Kidney (tissue), 2 donors: ENCODE measurements around a stretch of chr9.

DNA sequence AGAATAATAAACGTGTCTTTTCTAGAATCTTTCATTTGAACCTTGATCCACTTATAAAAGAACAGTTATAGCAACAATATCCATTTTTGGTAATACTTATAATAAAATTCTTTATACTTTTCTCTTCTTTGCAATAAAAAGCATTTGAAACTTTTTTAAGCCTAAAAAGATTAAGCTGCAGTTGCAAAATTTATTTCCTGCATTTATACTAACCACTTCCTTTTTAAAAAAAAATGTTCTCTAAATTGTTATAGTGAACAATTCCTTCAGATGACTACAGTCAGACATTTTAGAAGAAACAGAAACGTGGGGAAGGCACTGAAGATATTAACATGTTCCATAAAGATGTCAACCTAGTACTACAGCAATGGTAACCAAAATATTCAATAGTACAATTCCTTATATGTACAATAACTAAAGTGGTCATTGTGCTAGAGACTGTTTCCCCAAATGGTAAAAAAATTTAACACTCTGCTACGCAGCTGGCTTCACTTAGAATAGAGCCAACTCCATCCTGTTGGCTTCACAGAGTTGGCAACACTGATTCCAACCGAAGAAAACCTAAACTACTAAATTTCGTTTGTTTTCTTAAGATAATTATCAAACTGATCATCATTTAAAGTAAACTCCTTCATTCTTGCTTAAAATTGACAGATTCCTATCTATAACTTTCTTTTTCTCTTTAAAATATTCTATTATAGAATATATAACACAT lies 97.7 kb downstream of the FNBP1 start:
- PRO-cap = no peak
- RRBS = no CpG with 5 or more reads among the region's 5 CpGs

DNA sequence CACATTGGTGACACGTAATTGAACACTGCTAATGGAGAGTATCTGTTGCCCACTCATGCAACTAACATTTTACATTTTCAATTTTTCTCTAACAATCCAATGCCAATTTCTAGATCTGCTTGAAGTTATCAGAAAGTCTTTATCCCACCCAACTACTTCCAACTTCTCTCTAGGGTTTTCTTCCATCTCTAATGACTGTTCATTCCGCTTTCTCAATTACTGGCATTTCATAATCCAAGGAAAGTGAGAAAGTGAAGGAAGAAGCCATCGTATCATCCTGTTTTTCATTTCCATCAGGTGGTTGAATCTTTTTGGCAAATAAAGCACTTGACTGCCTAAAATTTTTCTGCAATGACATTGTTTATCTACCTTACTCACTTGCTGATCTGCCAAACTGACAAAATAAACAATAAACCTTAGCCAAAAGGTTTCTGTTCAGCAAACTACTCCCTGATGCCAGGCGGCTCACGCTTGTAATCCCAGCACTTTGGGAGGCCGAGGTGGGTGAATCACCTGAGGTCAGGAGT lies 18.5 kb downstream of the FNBP1 start:
- PRO-cap = no peak
- RRBS = no CpG with 5 or more reads among the region's 6 CpGs

GRCh38 chr9:130054123-130054887 lies 599 bp downstream of the GPR107 start:
- PRO-cap = no peak
- RRBS = no CpG with 5 or more reads among the region's 27 CpGs

GRCh38 chr9:130140505-130141127 lies 31.6 kb upstream of the NCS1 start:
- PRO-cap = no peak
- RRBS = 88% methylated on average over 3 of the region's 13 CpGs

- PRO-cap = no peak
- RRBS = 98% methylated on average over 3 of the region's 19 CpGs
Observed at GRCh38 chr9:130207540-130208398, 35.6 kb downstream of the NCS1 start.

- PRO-cap = no peak
- RRBS = no CpG with 5 or more reads among the region's 9 CpGs
Observed at GRCh38 chr9:130292058-130292565, 26.6 kb downstream of the HMCN2 start.

- PRO-cap = no peak
- RRBS = 66% methylated on average over 2 of the region's 21 CpGs
Observed at GRCh38 chr9:130394647-130395407, 49.9 kb upstream of the ASS1 start.

DNA sequence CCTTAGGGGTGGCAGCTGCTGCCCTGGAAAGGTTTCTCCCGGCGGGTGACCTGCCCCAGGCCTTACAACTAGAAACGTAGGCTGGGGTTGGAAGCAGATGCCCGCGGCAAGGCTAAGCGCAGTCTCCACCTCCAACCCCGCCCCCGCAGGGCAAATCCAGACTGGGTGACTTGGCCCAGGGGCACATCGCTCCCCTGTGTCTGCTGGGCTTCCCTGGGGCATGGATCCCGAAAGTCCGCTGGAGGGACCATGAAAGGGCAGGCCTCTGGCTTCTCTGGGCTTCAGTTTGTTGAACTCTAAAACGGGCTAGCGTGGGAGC lies 11.9 kb upstream of the ASS1 start:
- PRO-cap = no peak
- RRBS = no CpG with 5 or more reads among the region's 13 CpGs

- PRO-cap = no peak
- RRBS = no CpG with 5 or more reads among the region's 7 CpGs
Observed at GRCh38 chr9:130442916-130443432, 1.8 kb upstream of the ASS1 start.

DNA sequence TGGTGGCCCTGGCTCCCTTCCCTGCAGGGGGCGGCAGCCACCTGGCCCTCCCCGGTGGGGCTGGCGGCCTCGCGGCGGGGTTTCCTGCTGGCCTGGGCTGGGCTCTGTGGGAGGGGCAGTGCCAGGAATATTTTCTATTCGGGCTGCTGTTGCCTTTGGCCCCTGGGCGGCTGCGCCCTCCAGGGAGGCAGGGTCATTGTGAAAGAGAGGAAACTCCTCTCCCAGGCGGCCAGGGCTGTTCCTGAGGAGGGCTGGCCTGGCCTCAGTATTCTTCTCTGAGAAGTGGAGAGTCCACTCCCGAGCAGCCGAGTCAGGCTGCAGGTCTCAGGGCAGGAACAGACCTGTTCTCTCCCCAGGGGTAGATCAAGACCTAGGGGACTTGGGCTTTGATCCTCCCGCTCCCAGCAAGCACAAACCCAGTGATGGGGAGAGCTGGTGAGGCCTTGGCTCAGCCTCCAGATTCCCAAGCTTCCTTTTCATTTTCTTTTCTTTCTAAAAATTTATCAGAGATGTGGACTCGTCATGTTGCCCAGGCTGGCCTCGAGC lies 842 bp downstream of the ASS1 start:
- PRO-cap = no peak
- RRBS = no CpG with 5 or more reads among the region's 15 CpGs

- PRO-cap = no peak
- RRBS = 100% methylated on average over 1 of the region's 16 CpGs
Observed at GRCh38 chr9:130616298-130617128, 37.1 kb downstream of the FUBP3 start.

DNA sequence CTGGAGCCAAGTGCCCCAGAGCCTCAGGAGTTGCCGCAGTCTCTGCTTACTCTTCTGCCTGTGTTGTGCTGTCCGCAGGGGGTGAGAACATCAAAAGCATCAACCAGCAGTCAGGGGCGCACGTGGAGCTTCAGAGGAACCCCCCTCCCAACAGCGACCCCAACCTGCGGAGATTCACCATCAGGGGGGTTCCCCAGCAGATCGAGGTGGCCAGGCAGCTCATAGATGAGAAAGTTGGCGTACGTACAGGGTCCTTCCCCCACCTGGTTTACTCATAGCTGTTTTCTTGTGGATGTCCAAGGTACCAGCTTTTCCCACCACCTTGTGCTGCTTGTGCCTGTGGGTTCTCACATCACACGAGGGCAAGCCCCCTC lies 33.9 kb upstream of the PRDM12 start:
- PRO-cap = no peak
- RRBS = no CpG with 5 or more reads among the region's 10 CpGs

DNA sequence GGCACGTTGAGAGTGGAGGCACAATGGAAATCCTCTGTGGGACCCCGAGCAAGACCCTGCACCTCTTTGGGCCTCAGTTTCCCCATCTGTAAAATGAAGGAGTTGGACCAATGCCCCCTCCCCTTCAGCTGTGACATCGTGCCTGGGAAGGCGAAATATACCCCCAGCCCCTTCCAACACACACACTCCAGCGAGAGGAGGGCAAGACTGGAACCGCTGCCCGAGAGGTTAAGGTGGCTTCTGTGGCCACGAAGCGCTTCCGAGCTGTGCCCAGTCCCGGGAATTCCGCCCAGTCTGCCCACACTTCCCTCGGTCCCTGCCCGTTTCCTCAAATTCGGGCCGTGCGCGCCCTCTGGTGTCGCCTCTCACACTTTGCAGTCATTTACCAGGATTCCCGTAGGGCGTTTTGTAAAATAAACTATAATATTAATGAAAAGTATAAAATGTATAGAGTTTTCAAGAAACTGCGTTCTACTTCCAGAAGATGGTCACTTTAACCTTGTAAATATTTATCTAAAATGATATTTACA lies 11.2 kb upstream of the EXOSC2 start:
- PRO-cap = no peak
- RRBS = no CpG with 5 or more reads among the region's 22 CpGs

GRCh38 chr9:130719522-130719990 lies 26.0 kb downstream of the EXOSC2 start:
- PRO-cap = no peak
- RRBS = no CpG with 5 or more reads among the region's 3 CpGs

DNA sequence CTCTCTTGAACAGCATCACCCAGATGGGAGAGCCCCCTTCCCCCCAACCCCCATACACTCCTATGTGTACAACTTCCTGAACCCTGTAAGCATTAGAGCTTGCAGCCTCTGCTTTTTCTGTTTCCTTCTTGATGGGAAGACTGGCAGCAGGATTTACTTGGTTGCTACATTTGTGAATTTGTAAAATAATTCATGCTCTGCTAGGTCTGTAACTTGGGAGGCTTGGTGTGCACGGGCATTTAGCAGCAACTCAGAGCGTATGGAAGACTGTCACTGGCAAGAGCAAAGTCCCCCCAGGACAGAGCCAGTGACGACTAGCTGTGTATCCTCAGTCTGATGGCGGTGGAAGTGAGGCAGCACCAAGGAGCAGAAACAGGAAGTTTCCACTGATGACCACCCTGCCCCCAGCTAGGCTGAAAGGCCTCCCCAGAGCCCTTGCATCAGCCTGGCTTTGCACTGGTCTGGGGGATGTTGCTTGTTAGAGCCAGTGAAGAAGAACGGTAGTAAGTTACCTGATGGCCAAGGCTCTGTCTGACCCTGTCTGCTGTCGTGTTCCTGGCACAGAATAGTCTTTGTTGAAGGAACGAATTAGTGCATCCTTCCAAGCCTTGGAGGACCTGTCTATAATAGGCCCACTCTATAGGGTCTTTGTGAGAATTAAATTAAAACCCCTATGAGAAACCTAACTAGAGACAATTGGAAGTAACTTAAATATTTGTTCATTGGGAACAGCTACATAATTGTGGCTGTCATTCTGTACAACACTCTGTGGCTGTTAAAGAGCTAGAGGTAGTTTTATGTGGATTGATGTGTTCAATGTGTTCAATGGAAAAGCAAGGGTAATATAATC lies 66.7 kb upstream of the ABL1 start:
- PRO-cap = no peak
- RRBS = no CpG with 5 or more reads among the region's 7 CpGs

- PRO-cap = no peak
- RRBS = no CpG with 5 or more reads among the region's 7 CpGs
Observed at GRCh38 chr9:130838606-130839453, 3.8 kb downstream of the ABL1 start.

GRCh38 chr9:130879653-130880324 lies 16.8 kb downstream of the QRFP start:
- PRO-cap = no peak
- RRBS = 89% methylated on average over 3 of the region's 9 CpGs

GRCh38 chr9:131100326-131100907 lies 4.1 kb downstream of the AIF1L start:
- PRO-cap = bidirectional peak, plus-strand start at chr9:131100776, minus-strand start at chr9:131100578
- RRBS = no CpG with 5 or more reads among the region's 11 CpGs

- PRO-cap = bidirectional peak, plus-strand start at chr9:131112234, minus-strand start at chr9:131111926
- RRBS = 63% methylated on average over 13 of the region's 25 CpGs
Observed at GRCh38 chr9:131111726-131112373, 13.5 kb upstream of the NUP214 start.

DNA sequence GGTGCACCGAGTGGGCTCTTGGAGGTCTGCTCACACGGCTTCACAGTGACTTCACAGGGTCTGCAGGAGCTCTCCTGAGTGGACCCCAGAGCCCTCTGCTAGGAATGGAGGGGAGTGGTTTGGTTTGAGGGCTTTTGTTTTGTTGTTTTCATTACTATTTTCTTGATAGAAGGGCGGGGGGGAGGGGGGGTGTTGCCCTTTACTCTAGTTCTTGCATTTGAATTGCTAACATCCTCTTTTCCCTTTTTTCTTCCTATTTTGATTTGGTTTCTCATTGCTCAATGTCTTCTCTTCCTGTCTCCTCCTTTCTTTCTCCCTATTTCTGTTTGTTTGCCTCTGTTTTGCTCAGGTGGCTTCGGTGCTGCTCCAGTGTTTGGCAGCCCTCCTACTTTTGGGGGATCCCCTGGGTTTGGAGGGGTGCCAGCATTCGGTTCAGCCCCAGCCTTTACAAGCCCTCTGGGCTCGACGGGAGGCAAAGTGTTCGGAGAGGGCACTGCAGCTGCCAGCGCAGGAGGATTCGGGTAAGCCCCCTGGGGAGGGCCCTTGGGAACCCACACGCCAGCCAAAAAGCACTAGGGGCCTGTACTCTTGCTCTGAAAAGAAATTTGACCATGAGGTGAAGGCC lies 48.4 kb downstream of the FAM78A start:
- PRO-cap = no peak
- RRBS = no CpG with 5 or more reads among the region's 11 CpGs